ENCODE measurements around the genes TLR7, TLR8, BMX and MAGEB17.

- PRO-cap: no peak
- RRBS: 57% methylated on average over 2 of the region's 6 CpGs
Observed at GRCh38 chrX:11428211-11428965, 135.2 kb downstream of the AMELX start.

GRCh38 chrX:11766375-11766952 is 8.4 kb downstream of the MSL3 start:
- PRO-cap: no peak
- RRBS: no CpG with 5 or more reads among the region's 10 CpGs

DNA sequence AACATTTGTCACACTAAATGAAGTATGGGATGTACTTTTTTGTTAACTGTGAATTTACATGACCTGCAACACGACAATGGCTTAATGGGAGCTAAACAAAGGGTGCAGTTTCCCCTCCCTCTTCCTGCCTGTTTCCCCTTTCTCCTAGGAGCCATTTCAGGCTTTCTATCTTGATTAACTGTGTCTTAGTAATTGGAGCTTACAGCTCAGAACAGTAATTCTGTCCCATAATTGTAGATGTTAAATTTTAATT is 220.0 kb upstream of the PRPS2 start:
- PRO-cap: no peak
- RRBS: no CpG with 5 or more reads among the region's 1 CpG

DNA sequence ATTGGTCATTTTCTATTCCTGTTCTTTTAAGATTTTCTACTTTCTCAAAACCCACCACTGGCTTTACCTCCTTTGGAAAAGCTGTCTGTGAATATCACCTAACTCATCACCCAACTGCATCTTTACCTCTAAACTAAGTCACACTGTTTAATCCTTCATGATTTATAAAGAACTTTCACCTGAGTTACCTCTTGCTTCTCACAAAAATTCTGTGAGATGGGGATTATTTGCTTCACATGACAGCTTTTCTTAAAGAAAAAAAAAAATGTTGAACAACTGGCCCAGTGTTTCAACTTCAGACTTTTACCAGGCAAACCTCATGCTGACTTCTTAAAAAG is 71.6 kb upstream of the PRPS2 start:
- PRO-cap: no peak

- PRO-cap: no peak
- RRBS: no CpG with 5 or more reads among the region's 5 CpGs
Observed at GRCh38 chrX:12866775-12867217, at the start of gene TLR7. TSS of gene TLR7 (plus strand) at chrX:12867072.

DNA sequence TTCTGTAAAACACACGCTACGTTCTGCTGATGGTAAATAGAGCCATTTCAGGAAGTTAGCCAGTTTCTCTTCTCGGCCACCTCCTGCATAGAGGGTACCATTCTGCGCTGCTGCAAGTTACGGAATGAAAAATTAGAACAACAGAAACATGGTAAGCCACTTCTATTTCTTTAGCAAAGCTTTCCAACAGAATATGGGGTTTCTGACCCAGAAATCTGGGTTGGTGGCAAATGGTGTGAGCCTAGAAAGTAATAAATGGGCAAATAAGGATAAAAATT is at the start of gene TLR8:
TSS of gene TLR8 (plus strand) at position 62 of the 278 bp plus-strand sequence.
- PRO-cap: unidirectional peak, plus-strand start at position 62 of the sequence
- RRBS: no CpG with 5 or more reads among the region's 5 CpGs

GRCh38 chrX:12951449-12951943 is 23.4 kb upstream of the TMSB4X start:
- PRO-cap: no peak
- RRBS: no CpG with 5 or more reads among the region's 4 CpGs

- PRO-cap: no peak
- RRBS: no CpG with 5 or more reads among the region's 7 CpGs
Observed at GRCh38 chrX:12953353-12953709, 21.6 kb upstream of the TMSB4X start.

- PRO-cap: unidirectional peak, plus-strand start at chrX:12972483
- RRBS: no CpG with 5 or more reads among the region's 8 CpGs
Observed at GRCh38 chrX:12972236-12972731, 2.6 kb upstream of the TMSB4X start.

DNA sequence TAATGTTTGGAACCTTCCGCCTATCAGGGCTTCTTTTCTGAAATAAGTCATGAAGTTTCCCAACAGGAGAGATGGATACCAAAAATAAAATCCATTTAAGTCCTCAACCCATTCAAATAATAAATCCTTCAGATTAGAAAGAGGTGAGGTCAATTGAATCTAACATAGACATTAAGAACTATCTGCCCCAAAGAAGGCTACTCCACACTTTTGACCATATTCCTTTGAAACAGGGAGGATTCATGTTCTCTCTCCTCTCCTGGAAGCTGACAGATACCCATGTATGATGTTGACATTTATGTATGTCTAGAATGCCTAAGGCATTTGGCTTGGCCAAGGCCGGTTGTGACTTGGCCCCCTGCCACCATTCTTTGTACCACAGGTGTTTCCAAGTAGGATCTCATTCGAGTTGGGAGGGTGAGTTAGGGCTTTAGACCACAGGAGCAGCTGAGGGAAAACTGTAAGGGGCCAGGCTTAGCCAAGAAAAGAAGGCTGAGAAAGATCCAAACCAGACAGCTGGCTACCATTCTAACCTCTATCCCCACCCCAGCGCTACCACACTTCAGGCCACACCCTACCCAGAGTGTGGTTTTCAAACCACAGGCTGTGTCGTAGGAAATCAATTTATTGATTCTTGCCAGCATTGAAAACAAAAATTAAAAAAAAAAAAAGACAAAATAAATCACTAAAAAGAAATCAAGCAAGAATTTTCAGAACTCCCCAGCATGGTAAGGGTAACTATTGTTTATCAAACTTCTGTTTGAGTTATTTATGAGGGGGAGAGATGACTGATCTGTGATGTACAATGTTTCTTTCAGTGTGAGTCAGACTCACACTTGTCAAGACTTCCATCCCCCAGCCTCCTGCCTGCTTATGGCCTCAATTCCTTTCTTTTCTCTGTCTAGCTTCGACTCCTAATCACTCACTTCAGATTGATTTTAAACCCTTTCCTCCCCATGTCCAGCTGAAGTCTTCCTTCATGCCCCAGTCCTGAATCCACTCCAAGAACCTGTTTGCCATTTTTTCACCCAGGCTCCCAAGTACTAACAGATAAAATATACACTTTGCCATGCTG is 9.8 kb downstream of the TMSB4X start:
- PRO-cap: no peak
- RRBS: no CpG with 5 or more reads among the region's 6 CpGs

- PRO-cap: no peak
- RRBS: no CpG with 5 or more reads among the region's 6 CpGs
Observed at GRCh38 chrX:13081470-13082163, 37.2 kb upstream of the FAM9C start.

- PRO-cap: no peak
- RRBS: no CpG with 5 or more reads among the region's 6 CpGs
Observed at GRCh38 chrX:13489482-13489926, 79.9 kb upstream of the EGFL6 start.

DNA sequence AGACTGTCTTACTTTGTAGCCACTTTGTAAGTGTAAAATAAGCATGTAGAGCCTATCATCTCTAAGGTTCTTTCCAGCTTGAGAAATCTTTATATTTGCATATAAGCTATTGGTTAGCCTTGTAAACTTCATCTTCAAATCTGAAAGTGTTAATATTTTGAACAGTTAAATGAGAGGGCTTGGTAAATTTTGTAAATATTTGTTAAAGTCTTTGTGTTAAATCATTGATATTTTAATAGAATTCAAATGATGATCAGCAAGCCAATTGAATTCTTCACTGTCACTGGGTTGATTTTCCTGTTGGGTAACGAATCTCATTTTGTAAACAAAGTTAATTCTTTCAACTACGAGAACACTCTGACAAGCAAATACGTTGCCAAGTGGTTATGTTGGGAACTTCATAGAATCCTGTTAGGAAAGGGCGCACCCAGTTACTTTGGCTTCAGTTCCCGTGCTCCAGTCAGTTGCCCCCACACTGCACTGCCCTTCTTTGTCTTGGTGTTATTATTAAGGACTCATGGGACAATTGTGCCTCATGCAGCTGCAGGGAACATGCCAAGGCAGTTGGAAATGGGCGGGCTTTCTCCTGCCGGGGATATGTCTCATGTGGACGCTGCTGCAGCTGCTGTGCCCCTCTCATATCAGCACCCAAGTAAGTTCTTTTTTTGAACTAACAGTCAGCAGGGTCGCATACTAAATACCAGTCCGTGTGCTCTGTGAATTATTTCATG is 28.8 kb downstream of the OFD1 start:
- PRO-cap: no peak
- RRBS: no CpG with 5 or more reads among the region's 10 CpGs

- PRO-cap: no peak
- RRBS: no CpG with 5 or more reads among the region's 7 CpGs
Observed at GRCh38 chrX:15158631-15159378, 111.1 kb downstream of the ASB9 start.

- PRO-cap: no peak
- RRBS: 57% methylated on average over 6 of the region's 23 CpGs
Observed at GRCh38 chrX:15500163-15501030, at the start of gene BMX. TSS of gene BMX (plus strand) at chrX:15500807.

- PRO-cap: bidirectional peak, plus-strand start at chrX:15674924, minus-strand start at chrX:15674806
- RRBS: no CpG with 5 or more reads among the region's 46 CpGs
Observed at GRCh38 chrX:15674563-15675251, 10.1 kb upstream of the CLTRN start.

GRCh38 chrX:15827630-15828364 is 26.8 kb downstream of the AP1S2 start:
- PRO-cap: no peak
- RRBS: no CpG with 5 or more reads among the region's 5 CpGs

DNA sequence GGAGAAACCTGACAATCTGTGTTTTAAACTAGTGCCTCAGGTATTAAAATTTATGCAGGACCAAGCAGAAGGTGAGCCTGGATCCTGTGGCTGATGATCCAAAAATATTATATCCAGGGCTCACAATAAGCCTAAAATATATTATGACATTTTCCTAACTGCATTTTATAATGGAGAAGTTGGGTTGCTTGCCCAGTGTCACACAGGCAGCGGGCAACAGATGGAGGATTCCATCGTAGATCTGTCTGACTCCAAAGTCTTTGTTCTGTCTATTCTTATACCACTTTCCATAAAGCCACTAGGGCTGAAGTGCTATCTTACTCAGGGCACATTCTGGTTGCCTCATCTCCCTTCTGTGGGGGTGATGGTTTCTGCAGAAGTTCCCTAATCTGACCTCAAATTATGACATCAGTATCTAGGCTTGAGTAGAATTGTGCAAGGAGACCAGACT is 56.9 kb upstream of the AP1S2 start:
- PRO-cap: no peak
- RRBS: no CpG with 5 or more reads among the region's 2 CpGs

GRCh38 chrX:16167195-16167628 is at the start of gene MAGEB17:
TSS of gene MAGEB17 (plus strand) at chrX:16167481.
- PRO-cap: no peak
- RRBS: no CpG with 5 or more reads among the region's 6 CpGs

GRCh38 chrX:16761421-16762442 is 24.5 kb upstream of the TXLNG start:
- PRO-cap: no peak
- RRBS: no CpG with 5 or more reads among the region's 7 CpGs

Data from kidney (tissue), 2 donors.